Metastatic Pancreatic Carcinoma in the Ovary (tissue), 1 donor: Measurements from ENCODE around the genes VAMP3 and TNFRSF9.

DNA sequence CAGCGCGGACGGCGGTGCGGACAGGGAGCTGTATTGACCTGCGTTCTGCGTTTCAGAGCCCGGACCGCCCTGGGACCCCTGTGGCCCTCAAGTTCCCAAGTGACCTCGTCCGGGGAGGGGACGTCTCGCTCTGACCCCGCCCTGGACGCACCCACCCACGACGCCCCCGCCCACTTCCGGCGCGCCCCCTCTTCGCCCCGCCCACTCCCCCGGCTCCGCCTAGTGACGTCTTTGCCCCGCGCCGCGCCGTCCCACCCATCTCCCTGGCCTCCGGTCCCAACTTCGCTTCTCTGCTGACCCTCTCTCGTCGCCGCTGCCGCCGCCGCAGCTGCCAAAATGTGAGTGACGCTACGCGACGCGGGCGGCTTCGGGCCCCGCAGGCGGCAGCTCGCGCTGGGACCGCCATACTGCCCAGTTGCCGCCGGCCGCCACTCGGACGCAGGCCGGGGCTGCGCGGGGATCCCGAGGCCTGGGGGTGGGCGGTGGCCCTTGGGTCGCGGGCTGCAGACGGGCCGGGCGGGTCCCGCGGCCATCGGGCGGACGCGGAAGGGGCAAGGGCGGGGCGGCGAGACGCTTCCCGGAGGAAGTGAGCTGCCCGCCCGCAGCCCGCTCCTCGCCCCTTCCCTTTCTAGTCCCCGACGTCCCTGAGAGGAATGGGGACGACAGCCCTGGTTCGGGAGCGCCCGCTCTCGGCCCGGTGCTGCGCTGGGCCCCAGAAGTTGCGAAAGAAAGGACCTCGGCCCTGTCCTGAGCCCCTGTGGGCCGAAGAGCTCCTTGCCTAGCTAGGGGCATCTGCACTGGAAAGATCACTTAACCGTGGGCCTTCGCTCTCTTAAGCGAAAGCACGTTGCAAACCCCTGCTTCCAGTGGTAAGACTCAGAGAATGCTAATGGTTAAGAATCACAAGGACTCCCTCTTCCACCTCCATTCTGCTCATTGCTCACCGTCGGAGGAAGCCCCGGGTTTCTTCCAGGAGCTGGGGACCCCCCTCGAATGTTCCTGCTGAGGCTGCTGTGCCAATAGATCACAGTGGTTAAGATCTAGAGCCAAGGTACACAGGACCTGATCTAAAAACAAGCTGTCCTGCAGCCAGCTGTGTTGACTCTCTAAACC lies at the start of gene VAMP3:
Gene VAMP3 (plus strand): TSS at position 249 of the 1,113 bp plus-strand sequence.
- PRO-cap: bidirectional peak, plus-strand start at position 258 of the sequence, minus-strand start at position 149 of the sequence

DNA sequence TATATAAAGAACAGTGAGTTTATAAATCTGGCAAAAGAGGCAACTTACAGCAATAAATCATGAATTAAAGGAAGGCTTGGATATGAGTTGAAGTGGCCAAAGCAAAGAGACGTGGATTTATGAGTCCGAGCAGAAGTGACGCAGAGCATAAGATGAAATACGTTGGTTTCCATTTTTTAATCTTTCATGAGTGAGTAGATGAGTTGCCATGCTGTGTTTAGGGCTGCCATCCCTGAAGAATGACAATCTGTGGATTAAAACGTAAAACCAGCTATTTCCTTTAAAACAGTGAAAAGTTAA lies 344 bp upstream of the UTS2 start:
- PRO-cap: no peak

GRCh38 chr1:7899871-7900308 lies 40.7 kb downstream of the TNFRSF9 start:
- PRO-cap: no peak

- PRO-cap: no peak
Measured at GRCh38 chr1:7940540-7941246, at the start of gene TNFRSF9. Gene TNFRSF9 (minus strand): TSS chr1:7940839.

- PRO-cap: no peak
Measured at GRCh38 chr1:8009683-8010005, 16.5 kb downstream of the ERRFI1 start.

DNA sequence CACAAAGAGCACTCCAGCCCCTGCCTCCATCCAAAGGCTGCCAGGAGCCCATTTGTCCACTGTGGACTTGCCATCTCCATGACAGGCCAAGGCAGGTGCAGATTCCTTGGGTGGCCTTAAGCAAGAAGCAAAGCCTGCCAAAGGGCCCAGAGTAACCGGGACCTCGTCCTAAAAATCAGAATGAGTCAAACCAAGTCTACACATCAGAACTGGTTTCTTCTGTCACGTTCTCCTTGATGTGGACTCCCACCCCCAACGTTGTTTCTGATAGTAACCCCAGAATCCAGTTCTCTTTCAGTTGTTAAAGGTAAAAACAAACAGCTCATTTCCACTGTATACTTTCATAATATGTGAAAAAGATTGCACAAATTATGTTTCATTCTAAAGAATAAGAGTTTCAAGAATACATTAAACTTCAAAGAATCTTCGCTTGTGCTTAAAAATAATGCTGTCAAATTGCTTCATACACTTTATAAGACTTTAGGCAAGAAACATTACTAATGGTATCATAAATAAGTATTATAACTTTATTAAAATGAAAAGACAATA lies 14.8 kb downstream of the ERRFI1 start:
- PRO-cap: no peak

GRCh38 chr1:8017181-8017532 lies 9.0 kb downstream of the ERRFI1 start:
- PRO-cap: no peak

DNA sequence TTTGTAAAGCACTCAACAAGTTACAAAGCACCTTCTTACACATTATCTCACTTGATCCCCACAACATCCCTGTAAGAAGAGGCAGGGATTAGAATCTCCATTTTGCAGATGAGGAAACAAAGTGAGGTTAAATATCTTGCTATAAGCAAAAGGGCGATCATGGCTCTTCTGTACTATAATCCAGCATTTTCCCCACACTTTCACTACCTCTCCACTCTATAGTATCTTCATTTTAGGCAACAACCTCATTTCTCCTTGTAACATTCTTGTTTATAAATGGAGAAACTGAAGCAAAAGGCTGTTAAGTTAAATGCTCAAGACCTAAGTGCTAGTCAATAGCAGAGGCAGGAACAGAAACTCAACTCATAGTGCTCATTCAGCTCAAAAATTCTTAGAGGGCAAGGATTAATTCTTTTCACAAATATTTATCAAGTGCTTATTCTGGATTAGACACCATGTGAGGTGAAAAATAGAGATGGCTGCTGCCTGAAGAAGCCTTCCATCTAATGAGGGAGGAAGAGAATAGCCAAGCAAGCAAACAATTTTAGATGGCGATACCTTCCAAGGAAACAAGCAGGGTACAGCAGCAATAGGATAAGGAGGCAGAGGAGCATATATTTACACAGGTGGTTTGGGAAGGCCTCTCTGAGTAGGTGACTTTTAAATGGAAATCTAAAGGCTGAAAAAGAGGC lies 3.6 kb downstream of the ERRFI1 start:
- PRO-cap: no peak

- PRO-cap: no peak
Measured at GRCh38 chr1:8136786-8137048, 110.6 kb upstream of the ERRFI1 start.

DNA sequence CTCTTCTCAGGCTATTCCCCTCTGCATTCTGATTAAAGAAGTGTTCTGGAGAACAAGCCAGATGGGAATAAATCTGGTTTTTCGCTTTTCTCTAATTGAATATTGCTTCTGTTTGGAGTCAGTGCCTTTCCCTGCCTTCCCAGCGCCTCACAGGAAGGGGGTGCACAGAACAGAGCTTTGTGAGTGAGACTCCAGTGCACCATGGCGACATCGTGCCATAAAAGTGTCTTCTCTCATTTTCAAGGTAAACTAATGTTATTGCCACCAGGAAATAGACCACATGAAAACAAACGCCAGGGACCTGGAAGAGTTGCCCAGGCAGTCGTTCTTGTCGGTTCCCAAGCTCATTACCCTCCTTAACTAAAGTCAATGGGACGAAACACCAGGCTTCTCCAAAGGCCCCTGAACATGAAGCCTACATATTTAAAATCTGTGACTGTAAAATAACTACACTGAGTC lies 43.5 kb upstream of the SLC45A1 start:
- PRO-cap: bidirectional peak, plus-strand start at position 279 of the sequence, minus-strand start at position 151 of the sequence

DNA sequence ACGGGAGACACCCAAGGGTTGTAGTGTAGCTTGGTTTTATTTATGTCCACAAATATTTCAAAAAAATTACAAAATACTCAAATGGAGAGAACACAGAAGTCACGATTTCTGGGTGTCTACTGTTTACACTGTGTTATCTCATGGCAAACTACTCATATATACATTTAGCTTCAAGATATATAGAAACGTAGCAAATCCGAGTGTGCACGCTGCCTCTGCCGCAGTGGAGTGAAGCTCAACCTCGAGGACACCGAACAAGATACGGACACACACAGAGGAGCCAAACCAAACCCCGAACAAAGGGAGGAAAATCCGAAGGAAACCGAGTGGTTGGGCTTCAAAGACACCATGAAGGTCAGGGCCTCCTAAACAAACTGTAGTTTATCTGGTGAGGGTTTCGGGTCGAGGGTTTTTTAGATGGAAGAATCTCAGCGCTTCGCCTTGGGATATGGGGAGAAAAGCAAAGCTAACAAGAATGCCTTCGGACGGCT lies 34.5 kb downstream of the SLC45A1 start:
- PRO-cap: no peak

DNA sequence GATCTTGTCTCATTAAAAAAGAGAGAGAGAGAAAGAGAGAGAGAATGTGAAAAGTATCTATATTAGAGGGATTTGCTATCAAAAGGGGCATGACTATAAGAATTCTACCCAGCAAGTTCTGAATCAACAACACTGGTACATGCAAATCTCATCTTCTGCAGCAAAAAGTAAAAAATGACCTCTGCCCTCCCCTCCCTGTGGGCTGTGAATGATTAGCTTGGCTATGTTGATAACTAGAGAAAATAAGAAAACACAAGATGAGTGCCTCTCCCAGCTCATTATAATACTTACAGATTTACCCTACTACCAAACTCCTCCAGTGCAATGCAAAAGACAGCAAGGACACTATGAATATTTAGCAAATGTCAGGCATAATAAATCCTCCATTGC lies 102.4 kb downstream of the SLC45A1 start:
- PRO-cap: no peak

- PRO-cap: no peak
Measured at GRCh38 chr1:8424447-8424551, 106.4 kb downstream of the SLC45A1 start.

GRCh38 chr1:8455583-8456164 lies 137.8 kb downstream of the SLC45A1 start:
- PRO-cap: no peak

DNA sequence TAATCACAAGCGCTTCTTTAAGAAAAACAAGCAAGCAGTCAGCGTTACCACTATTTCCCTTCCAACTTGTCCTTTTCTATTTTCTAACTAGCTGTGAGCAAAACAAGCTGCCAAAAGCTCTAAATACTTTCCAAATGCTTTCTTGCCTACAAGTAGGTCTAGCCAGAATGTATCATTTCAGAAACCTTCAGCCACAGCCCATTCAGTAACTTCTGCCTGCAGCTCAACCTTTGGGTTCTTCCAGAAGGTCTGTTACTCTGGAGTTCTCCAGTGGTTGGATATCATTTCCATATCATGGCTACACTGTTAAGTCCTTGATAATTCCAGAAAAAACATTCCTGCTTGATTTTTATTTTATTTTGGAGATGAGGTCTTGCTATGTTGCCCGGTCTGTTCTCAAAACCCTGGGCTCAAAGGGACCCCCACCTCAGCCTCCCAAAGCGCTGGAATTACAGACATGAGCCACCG lies 192.7 kb downstream of the SLC45A1 start:
- PRO-cap: no peak

GRCh38 chr1:8629025-8630082 lies 188.1 kb downstream of the RERE start:
- PRO-cap: no peak

GRCh38 chr1:8802277-8803166 lies 14.9 kb downstream of the RERE start:
- PRO-cap: no peak

- PRO-cap: no peak
Measured at GRCh38 chr1:8856744-8857781, 21.4 kb downstream of the ENO1 start.

DNA sequence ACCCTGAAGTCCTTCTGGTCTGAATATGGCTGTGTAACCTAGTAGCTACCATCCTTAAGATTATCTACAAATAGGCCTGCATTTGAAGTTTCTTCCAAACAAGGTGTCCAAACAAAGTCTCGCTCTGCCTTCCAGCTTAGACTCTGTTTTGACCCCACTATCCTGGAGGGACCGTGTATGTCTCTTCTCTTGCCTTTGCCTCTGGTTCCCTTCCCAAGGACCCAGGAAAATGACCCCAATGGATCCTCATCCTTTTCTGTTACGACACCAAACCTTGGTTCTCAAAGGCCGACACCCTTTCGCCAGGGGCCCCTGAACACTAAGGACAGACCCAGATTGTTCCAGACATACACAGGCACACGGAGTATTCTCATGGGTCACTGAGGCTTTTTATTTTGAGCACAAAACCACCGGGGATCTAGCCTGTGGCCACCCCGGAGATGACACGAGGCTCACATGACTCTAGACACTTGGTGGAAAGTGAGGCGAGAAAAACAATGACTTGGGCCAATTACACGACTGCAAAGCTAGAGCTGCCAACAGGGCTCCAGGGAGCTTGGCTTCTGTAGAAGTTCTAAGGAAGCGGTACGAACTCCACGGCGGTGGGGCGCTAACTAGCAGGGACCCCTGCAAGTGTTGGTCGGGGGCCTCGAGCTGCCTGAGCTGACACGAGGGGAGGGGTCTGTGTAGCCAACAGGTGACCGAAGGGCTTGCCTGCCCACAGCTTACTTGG lies 17.7 kb downstream of the ENO1 start:
- PRO-cap: no peak

GRCh38 chr1:8863386-8863827 lies 15.1 kb downstream of the ENO1 start:
- PRO-cap: no peak